Cardiac fibroblast (primary cell): ENCODE data around the gene NMUR1.

GRCh38 chr2:230726585-230727084, 14.0 kb downstream of the CAB39 start:
- RRBS: no CpG with 5 or more reads among the region's 4 CpGs

DNA sequence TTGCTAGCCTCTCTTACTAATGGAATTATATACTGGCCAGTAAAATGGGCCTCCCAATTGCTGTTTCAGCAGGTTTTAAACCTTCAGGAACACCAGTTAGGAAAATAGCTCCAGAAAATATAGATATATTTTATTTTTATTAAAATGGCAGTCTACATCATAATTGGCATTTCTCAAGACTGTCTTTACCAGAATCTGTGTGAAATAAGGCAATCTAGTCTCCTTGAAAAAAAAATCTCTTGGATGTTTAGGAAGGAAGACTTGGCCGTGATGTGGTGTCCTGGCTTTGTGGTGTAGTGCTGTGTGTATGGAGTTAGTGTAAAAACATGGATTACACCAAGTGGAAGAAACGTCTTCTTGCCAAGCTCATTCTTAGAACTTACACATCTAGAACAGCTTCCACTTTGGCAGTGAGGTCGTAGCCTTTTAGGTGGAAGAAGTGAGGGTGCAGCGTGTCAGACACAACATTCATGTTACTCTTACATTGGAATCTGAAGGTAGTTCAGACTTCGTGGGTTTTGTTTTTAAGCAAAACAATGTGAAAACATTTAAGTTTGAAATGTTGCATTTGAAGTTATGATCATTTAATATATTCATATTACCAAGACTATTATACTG, 44.4 kb upstream of the ITM2C start:
- RRBS: no CpG with 5 or more reads among the region's 5 CpGs

DNA sequence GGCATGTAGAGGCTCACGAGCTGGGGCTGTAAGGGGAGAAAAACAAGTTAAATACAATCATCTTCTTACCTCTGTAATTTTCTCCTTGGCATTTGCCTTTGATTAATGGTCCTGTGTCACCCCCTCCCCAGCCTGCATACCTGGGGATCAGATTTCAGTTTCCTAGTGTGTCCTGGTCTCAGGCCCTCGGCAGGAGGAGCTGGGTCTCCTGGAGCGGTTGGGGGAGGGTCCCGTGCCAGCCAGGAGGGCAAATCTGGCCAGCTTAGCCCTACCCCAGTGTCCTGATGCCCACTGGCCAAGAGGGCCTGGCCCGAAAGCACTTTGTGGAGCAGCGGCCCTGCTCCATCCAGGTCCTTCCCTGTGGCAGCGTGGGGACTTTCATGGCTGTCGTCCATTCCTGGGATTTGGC, 3.8 kb downstream of the ITM2C start:
- RRBS: no CpG with 5 or more reads among the region's 8 CpGs

GRCh38 chr2:230924377-230925052, 527 bp downstream of the GPR55 start:
- RRBS: no CpG with 5 or more reads among the region's 22 CpGs

GRCh38 chr2:230927524-230928022, 2.5 kb upstream of the GPR55 start:
- RRBS: no CpG with 5 or more reads among the region's 9 CpGs

GRCh38 chr2:231159318-231160147, 34.7 kb upstream of the HTR2B start:
- RRBS: no CpG with 5 or more reads among the region's 8 CpGs

GRCh38 chr2:231161787-231162414, 36.5 kb upstream of the ARMC9 start:
- RRBS: no CpG with 5 or more reads among the region's 4 CpGs

DNA sequence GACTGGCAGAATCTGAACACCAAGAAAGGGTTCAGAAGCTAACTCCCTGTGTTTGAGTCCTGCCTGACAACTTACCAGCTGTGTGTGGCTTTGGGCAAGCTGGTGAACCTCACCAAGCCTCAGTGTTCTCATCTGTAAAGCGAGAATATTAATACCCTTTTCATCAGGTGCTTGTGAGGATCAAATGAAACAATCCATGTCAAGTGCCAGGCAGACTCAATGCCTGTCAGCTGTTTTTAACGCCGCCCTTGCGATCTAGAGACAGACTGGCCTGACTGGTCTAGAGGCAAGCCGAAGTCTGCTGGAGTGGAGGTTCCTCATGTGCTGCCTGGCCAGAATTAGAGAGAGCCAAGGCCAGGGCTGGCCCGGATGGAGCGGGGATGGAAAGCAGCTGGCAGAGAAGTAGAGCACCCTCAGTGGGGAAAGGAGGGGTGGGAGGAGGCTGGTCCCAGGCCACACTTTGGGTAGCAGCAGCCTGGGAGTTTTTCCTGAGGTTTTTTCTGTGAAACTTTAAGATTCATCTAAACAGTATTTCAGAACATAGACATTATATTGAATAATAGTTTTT, 74.5 kb upstream of the B3GNT7 start:
- RRBS: no CpG with 5 or more reads among the region's 7 CpGs

- RRBS: no CpG with 5 or more reads among the region's 25 CpGs
Measured at GRCh38 chr2:231355561-231356384, 39.7 kb upstream of the B3GNT7 start.

GRCh38 chr2:231396334-231396972, 943 bp downstream of the B3GNT7 start:
- RRBS: 5% methylated on average over 4 of the region's 18 CpGs

DNA sequence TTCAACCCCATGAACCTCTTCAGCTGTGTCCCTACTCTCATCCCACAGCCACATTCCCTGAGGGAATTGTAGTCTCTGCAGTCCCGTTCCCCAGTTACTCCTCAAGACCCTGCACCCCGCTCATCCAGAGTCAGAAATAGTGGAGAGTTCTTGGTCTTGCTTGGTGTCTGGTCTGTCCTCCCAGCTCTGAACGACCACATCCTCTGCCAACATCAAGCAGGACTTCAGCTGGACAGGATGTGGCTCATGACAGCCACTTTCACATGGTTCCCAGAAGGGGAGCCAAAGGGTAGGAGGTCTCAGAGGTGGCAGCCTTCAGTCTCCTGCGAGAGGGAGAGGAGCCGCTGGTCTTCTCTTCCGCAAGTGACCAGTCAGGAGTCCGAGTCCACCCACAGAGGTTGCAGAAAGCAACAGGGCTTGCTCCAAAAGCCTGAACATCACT, 29.8 kb downstream of the B3GNT7 start:
- RRBS: no CpG with 5 or more reads among the region's 7 CpGs

- RRBS: no CpG with 5 or more reads among the region's 10 CpGs
Measured at GRCh38 chr2:231452593-231453263, 11.6 kb downstream of the NCL start.

DNA sequence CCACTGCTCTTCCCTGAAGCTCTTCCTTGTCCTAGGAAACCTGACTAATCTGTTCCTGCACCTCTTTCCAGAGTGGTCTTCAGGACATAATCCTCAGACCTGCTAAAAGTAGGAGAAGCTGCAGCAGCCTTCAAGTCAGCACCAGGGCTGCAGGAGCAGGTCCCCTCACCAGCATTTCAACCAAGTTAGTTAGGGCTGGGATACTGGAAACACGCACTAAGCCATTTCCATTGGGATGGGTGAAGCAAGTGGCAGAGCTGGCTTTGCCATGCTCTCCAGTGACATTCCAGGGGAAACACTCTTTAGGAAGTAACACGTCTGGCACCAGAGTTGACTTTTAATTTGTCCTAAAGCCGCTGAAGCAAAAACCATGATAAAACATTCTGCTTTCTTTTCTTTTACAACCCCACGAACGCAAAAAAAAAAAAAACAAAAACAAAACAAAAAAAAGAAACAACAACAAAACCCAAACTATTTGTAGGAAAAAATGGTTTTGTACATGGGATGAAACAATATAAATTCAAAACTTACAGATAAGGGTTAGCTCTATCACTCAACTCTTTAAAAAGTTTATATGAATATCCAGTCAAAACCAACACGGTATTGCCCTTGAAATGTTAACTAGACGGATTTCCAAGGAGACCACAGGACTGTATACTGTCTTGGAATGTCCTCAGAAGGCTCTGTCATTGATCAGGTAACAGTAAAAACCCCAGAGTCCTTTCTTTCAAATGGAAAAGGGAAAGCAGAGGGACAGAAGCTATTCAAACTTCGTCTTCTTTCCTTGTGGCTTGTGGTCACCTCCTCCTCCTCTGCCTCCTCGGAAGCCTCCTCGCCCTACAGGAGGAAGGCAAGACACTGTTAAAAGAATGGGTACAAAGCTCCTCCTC, 9.6 kb downstream of the NCL start:
- RRBS: no CpG with 5 or more reads among the region's 10 CpGs

- RRBS: 9% methylated on average over 41 of the region's 78 CpGs
Measured at GRCh38 chr2:231464683-231465712, 714 bp upstream of the NCL start.

DNA sequence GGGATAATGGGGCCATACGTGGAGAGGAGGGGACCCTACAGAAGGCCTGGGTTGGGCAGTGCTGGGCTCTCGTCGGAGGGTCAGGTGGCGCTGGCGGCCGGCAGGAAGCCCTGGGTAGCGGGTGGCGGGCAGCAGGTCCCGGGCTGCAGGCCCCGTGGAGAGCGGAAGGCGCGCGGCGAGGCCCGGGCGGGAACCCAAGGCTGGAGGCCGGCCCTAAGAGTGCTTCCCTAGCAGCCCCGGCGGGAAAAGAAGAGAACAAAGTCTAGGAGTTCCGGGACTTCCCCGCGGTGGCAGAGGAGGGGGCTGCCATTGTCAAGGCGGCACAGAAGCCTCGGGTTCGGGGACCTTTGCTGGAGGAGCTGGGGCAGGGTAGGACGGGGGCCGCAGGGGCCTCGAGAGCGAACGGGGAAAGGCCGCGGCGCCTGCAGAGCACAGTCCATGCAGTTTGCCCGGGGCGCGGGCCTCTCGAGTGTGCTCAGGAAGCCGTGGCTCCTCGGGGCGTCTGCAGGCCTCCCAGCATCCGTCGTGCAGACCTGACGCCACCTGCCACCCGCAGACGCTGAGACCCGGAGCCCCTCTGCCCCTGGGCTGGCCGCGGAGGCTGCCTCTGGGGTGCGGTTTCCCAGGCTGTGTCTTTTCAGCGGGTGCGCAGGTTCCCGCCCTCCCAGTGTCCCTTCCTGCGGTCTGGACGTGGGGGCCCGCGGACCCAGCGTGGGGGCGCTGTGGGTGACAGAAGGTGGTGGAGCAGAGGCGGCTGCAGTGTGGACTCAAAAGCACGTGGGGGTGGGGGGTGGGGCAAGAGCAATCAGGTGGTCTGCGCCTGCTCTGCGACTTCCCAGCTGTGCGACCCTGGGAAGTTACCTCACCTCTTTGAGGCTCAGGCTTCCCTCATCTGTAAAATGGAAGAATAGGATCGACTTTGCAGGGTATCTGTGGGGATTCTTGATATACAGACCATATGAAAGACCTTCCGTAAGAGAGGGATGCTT, 19.4 kb upstream of the NCL start:
- RRBS: 26% methylated on average over 13 of the region's 66 CpGs

GRCh38 chr2:231530126-231530767, at the start of gene NMUR1:
Gene NMUR1, minus strand, starts transcription at chr2:231530445.
- RRBS: 4% methylated on average over 30 of the region's 72 CpGs

- RRBS: no CpG with 5 or more reads among the region's 3 CpGs
Measured at GRCh38 chr2:231542093-231542540, 11.9 kb upstream of the NMUR1 start.

DNA sequence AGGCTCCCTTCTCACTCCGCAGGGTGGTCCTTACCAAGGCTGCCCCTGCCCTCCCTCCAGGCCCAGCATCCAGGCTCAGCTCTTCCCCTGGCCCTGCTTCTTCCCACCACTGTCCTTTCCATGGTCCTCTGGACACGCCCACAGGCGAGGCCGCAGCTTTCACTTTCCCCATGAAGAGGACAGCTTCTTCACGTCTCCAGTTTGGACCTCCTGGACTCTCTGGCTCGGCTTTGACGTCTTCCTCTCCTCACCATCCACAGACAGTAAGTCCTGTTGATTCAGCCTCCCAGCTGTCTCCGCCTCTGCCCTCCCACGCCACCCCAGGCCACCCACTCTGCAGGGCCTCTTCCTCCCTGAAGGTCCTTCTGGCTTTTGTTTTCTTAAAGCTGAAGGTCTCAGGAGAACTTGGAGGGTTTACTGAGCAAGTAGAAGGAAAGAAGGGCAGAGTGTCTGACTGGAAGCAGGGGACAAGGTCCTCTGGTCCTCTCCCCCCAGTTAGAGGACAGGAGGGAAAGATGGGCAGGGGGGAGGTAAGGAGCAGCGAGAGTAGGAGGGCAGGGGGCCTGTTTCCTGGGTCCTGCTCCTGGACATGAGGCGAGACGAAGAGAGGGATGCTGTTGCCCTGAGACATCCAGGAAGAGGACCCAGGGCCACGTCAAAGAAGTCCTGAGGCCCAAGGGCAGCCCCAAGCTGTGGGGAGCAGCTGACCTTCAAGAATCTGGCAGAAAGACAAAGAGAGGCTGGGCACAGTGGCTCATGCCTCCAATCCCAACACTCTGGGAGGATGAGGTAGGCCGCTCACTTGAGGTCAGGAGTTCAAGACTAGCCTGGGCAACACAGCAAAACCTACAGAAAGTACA, 24.7 kb upstream of the NMUR1 start:
- RRBS: no CpG with 5 or more reads among the region's 14 CpGs

DNA sequence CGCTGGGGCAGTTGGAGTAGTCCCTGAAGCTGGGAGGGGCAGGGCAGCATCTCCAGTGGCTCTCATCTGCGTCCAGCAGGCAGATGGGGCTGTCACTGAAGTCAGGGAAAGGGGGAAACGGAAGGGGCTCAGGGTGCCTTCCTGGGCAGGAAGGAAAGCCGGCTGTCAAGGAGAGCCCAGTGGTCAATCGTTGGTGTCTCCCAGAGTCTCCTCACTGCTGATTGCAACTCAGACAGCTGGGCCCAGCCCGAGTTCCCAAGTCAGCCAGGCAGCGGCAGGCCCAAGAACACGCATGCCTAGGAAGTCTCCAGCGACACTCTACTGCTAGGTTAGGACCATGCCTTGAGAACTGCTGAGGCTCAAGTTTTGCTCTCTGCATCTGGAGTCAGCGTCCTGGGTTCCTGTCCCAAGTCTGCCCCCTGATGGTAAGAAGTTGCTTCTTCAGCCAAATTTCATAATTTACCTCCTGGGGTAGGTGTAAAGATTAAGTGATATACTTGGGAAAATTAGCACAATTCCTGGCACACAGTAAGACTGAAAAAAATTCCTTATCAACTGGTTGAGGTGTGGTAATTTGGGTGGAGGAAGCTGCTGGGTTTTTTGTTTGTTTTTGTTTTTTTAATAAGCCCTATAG, 27.5 kb upstream of the NMUR1 start:
- RRBS: no CpG with 5 or more reads among the region's 10 CpGs

DNA sequence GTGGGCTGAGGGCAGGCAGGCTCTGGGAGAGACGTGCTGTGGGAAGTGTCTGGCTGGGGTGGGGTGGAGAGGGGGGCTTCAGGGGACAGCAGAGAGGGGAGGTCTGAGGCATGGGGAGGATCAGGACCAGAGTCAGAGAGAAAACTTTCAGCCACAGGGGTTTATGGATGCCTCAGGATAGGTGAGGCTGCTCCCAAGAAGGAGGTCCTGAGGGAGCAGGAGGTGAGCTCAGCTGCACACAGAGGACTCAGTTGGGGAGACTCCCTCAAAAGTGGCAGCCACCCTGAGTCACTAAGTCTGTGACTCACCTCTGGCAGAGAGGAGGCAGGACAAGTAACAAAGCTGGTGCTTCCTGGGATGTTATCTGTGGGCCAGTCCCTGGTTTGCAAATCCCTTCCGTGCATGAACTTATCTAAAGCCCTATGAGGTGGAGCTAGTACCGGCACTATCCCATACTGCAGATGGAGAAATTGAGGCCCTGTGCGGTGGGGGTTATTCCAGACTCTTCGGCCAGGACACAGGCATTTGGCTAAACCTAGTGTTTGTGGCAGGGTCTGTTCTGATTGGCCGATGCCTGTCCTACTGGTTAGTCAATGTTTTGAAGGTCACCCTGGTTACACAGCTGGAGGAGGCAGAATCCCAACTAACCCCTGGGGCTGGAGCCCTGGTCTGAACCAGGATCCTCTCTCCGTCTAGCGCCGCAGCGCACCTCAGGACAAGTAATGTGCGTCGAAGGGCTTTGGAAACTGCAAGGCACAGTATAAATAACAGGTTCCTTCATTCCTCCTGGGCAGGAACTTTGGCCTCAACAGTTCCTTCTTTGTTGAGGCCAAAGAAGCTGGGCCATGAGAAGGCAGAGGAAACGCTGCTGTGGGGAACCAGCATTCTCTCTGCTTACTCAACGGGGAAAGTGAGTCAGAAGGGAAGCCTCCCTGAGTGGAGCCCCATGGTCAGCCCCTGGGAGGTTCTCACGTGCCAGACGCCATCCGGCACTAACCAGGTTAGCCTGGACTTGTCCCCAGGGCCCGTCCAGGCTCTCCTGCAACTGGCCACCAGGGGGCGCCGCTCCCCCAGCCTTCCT, 19.4 kb downstream of the TEX44 start:
- RRBS: no CpG with 5 or more reads among the region's 20 CpGs